ENCODE measurements around a stretch of chr1.

DNA sequence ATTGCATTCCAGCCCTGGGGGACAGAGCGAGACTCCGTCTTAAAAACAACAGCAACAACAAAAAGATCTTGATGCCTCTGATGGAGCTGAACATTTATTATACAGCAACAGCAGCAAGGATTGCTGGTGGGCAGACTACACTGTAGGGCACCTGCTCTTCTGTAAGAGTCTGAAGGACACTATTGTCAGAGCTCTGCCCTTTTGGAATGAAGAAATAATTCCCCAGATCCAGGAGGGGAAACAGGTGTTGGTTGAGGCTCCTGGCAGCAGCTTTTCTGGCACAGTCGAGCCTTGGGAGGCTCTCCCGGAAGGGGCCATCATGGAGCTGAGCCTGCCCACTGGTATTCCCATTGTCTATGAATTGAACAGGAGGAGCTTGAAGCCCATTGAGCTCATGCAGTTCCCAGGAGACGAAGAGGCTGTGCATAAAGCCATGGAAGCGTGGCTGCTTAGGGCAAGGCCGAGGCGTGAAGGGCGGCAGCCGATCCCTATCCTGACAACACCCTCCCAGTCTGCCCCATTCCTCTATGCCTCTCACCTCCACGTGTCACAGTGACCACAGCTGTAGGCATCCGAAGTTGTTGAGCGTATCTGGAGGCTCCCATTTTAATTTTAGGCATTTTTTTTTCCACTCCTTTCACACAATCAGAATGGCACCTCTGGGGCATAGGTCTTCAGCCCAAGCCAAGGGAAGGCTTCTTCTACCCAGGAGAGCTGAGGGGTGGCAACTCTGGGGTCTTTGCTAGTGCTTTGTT is 26.6 kb downstream of the UBE4B start:
- PRO-cap = no peak

- PRO-cap = no peak
These were observed 30.3 kb upstream of the KIF1B start for GRCh38 chr1:10180103-10180420.

GRCh38 chr1:10278721-10279333 is 68.5 kb downstream of the KIF1B start:
- PRO-cap = no peak

DNA sequence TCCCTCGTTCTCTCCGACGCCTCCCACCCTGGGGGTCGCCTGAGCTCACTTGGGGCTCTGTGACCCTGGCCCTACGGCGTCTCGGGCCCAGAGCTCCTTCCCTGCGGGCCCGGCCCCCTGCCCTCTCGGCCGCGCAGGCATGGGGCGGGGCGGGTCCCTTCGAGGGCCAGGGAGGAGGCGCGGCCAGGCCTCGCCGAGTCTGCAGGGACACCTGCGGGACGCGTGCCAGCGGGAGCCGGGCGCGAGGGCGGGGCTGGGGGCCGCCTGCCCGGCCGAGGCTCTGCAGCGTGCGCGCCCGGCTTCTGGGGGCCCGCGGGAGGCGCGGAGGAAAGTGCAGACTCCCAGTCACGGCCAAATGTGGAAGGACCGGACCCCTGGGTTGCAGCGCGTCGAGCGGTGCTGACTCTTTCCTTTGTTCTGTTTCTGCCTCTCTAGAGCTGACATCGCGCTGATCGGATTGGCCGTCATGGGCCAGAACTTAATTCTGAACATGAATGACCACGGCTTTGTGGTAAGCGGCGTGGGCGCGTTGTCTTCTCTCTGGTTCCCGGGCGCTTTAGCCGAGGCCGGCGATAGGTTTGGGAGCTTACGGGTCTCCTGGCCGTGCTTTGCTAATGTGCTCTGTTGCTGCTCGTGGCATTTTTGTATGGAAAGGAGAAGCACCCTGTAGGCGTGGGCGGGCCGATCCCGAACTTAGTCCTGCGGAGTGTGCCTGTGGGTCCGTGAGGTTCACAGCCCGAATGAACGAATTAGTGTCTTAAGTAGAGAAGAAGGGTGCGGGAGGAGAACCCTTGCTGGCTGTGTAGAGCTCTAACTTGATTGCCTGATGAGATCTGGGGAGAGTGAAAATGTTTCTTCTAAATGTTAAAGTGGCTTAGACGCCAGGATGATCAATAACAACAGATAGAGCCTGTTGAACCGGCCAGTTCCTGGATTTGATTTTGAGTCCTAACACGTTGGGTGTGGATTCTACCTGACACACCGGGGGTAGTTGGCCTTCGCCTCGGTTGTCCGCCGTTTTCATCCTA is 644 bp downstream of the PGD start:
- PRO-cap = no peak

- PRO-cap = no peak
These were observed 9.3 kb downstream of the CORT start for GRCh38 chr1:10459090-10459515.

DNA sequence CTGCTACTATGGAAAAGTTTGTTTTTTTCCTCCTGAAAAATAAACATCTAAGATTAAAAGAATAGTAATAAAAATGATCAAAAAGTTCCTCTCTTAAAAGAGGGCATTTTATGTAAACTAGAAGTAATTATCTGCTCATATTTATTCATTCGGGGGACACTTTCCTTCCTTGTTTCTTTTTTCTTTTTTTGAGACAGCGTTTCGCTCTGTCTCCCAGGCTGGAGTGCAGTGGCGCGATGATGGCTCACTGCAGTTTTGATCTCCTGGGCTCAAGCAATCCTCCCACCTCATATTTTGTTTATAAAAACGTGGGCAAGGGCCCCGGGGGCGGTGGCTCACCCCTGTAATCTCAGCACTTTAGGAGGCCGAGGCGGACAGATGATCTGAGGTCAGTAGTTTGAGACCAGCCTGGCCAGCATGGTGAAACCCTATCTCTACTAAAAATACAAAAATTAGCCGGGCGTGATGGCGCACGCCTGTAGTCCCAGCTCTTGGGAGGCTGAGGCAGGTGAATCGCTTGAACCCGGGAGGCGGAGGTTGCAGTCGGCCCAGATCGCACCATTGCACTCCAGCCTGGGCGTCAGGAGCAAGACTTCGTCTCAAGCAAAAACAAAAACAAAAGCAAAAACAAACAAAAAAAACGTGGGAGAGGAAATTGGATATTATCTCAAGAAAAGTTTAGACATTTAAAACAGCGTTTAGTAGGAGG is 880 bp upstream of the DFFA start:
- PRO-cap = no peak

GRCh38 chr1:10510496-10511354 is 36.0 kb downstream of the PEX14 start:
- PRO-cap = no peak

GRCh38 chr1:10530364-10531519 is 56.0 kb downstream of the PEX14 start:
- PRO-cap = no peak

DNA sequence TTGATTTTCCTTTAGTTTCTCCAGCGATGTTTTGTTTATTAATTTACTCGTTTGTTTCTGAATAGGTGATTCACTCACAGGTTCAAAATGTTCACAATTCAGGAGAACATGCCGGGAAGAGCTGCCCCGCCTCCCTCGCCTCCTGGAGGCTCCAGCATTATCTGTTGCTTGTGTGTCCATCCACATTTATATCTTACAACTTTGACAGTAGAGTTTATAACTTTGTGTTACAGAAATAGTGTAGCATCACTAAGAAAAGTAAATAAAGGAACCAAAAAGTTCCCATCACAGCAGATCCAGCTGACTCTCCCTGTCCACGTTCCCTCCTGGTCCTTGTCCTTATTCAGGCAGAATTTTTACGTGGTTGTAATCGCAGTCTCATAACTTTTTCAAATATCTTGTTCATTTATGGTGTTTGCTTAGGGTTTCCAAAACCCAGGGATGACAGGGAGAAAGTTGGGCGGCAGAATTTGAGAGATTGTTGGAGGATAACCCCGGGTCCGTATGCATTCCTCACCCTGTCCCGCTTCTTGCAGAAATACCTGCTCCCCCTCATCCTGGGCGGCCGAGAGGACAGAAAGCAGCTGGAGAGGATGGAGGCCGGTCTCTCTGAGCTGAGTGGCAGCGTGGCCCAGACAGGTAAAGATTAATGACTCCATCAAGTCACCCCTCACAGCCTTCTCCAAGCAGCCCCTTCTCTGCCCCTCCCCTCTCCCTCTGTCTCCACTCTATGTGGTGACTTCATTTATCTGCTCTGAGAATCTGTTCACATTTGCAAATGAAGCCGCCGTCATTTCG is 147.9 kb downstream of the PEX14 start:
- PRO-cap = no peak

- PRO-cap = no peak
These were observed 119.9 kb downstream of the CASZ1 start for GRCh38 chr1:10676504-10676956.

DNA sequence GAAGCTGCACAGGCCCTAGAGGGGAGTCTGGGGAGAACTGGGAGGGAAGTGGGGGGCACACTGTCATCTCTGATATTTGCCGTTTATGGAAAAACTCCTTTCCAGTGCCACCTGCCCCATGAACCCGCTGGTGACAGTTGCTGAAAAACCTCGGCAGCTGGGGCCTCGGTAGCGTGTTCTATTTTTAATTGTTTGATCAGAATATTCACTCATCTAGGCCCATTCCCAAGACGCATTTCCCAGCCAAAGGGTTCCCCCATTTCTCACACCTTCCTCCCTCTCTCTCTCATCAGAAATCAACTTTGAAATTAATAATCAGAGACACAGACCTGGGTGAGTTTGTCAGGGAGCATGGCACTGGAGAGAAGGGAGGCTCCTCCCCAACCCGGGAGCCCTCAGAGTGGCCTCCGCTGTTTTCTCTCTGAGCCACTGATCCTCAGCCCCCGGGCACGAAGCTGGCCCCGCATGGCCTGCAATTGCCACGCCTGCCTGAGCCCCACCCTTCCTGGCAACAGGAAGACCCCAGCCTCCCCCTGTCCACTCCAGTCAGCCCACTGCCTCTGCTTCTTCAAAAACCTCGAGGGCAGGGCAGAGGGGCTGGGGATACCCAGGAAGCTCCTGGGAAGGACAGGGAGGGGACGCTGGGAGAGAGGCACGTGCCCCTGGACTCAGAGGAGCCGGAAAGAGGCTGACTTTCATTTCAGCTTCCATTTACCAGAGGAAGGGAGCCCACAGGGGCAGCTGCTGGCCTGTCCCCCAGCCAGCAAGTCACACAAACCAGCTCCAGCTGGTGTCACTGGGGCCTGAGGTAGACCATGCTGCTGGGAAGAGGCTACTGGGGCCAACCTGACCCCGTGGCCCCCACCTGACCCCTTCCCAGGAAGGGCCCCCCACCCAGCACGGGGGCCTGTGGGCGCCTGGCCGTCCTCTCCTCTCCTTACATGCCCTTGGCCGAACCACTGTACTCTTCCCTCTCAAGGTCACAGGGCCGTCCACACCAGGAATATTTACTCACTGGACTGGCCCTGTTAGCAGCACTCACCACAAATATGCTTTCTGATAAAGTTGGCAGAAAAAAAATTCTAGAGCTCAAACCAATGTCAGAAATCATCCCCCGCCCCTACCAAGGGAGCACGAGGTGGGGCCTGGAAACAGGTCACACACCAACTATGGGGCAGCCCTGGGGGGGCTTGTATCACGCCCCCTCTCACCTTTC is 110.8 kb downstream of the CASZ1 start:
- PRO-cap = no peak

- PRO-cap = no peak
These were observed 105.8 kb downstream of the CASZ1 start for GRCh38 chr1:10690571-10691138.

- PRO-cap = no peak
These were observed 59.8 kb downstream of the CASZ1 start for GRCh38 chr1:10736612-10737126.

- PRO-cap = no peak
These were observed 50.5 kb downstream of the CASZ1 start for GRCh38 chr1:10745846-10746450.

DNA sequence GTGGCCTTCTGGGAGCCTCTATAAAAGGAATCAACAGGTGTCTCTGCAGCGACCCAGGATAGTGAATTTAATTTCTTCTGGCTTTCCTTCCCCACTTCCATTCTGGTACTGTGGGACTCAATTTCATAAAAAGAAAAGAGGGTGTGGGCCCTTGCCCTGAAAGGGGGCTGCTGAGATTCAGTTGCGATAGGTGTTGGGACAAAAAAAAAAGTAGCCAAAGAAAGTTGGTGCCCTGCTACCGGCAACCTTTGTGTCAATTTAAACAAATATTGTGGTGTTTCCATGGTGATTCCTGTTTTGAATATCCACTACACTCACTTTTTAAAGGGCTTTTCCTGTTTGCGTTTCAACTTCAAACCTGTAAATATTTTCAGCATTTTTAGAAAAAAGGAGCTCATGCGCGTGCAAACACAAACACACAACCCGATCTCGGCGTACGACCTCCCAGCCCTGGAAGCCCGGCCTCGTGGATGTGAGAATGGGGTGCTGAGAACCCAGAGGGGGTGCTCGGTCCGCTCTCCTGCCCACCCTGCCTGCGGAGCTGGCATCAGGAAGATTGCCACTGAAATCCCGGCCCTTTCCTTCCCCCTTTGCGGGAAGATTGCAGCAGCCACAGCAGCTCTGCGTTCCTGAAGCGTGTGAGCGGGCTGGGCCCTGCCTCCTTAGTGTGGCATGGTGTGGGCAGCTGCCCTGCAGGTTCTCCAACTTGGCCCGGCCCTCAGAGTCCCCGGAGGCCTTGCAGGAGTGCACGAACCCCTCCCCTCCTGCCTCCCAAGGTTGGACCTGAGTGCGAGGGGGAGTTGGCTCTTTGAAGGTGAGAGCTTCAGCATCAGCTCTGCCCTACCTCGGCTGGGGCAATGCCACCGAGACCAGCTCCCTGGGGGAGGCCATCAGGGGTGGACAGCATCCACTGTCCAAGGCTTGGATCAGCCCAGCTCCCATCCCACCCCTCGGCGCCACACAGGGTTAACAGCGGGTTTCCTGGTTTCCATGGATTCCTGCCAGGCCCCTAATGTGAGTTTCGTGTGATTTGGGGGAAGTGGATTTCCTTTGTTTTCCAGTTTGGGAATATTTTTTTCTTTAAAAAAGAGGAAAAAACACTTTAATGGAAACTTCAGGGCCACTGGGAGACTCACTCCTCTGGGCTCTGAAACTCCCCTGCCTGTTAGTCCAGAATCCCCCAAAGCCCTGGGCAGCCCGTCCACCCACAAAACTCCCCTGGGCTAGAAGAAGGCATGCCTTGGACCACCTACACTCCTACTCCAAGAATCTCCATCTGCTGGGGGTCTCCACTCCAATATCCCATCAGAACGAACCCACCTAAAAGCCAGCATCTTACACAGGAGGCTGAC is 34.6 kb downstream of the CASZ1 start:
- PRO-cap = no peak

- PRO-cap = no peak
These were observed 1.5 kb downstream of the CASZ1 start for GRCh38 chr1:10794757-10795469.

DNA sequence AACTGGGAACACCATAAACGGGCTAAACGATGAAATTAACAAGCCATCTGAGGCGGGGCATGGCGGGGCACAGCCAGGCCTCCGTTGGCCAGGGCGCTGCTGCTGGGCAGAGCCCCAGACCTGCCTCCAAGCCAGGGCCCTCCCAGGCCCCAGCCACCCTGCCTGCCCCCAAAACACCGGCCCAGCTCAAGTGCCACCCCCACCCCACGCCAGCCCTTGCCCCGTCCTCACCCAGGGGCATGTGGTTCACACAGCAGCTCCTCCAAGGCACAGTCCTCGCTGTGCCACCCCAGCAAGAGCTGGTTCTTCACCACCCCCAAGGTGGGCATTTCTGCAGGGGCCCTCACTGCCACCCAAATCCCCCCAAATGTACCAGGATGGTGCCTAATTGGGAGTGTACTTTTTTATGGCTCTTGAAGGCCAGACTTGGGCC is 60.0 kb upstream of the CASZ1 start:
- PRO-cap = no peak

GRCh38 chr1:11027128-11027831 is 14.8 kb downstream of the TARDBP start:
- PRO-cap = no peak

DNA sequence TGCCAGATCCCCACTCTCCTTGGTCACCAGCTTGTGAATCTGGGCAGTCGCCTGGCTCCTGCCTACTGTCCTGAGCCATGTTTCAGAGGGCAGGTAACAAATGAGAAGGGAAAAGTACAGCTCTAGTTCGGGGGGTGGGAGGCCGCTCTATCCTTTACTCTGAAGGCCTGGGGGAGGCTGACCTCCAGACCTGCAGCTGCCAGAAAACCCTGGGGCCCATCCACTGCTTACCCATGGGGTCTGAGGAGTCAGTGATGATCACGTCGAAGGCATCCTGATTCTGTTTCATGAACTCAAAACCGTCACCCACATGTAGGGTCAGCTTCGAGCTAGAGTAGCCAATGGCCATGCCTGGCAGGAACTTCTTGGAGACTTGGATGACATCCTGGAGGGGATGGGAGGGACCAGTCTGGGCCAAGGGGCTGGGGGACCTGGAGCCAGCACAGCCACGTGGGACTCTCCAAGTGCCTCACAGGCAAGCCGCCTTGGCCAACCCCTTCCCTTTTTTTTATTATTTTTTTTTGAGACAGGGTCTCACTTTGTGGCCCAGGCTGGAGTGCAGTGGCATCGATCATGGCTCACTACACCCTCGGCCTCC is 3.3 kb downstream of the SRM start:
- PRO-cap = no peak

DNA sequence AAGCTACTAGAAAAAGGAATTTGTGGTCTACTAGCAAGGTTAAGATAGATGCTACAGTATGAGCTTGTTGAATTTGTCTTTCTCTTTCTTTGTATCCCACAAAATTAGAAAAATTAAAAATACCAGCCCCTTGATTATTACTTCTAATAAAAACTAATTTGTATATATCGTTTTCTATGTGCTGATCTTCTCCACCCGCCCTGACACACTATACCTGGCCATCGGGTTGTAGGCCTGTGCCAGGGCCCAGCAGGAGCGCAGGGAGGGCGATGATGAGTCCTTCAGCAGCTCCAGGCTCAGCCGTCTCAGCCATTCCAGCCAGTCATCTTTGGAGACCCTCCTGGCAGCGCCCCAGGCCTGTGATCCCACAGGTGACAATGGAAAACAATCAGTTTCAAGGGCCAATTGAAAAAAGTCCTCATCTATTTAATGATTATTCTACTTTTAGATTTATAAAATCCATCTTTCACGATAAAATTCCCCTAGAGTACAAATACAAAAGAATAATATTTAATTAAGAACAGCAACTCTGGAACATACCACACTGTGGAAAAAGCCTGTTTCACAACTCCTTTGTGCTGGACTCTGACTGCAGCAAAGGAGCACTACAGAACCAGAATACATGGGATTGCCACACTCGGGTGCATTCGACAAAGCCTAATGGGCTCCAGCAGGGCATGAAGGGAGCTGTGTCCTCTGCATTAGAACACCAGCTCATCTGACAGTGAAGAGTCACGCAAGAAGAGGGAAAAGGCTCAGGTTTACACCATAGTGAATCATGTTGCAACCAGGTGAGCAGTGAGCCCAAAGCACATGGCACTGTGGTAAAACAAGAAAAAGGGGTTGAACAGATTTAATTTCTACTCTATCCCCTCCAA is 15.4 kb downstream of the ANGPTL7 start:
- PRO-cap = no peak